Measurements from ENCODE around the gene TEX50.

DNA sequence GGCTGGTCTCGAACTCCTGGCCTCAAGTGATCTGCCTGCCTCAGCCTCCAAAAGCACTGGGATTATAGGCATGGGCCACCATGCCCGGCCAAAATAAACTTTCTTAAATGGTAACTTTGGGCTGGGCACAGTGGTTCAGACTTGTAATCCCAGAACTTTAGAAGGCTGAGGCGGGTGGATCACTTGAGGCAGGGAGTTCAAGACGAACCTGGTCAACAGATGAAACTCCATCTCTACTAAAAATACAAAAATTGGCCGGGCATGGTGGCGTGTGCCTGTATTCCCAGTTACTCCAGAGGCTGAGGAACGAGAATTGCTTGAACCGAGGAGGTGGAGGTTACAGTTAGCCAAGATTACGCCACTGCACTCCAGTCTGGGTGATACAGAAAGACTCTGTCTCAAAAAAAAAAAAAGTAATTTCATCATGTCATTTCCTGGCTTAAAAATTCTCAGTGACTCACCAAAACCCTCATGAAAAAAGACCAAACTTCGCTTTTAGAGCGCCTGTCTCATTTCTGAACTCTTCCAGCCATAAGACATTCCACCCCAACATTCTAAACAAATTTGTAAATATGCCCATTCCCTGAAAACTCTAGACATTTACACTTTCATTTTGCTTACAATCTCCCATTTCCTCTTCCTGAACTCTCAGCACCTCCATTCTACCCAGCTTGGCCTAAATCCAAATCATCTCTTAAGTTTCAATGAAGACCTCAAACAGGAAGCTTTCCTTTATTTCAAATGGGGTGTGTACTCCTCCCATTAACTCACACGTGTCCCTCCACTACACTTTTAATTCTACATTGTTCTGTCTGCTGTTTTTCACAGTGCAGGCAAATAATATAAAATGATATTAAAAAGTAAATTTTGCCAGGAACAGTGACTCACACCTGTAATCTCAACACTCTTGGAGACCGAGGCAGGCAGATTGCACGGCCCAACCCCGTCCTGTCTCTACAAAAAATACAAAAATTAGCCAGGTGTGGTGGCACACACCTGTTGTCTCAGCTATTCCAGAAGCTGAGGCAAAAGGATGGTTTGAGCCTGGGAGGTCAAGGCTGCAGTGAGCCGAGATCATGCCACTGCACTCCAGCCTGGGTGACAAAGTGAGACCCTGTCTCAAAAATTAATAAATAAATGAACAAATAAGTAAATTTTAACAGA lies 50.4 kb upstream of the PRRC2C start:
- RRBS: no CpG with 5 or more reads among the region's 16 CpGs

DNA sequence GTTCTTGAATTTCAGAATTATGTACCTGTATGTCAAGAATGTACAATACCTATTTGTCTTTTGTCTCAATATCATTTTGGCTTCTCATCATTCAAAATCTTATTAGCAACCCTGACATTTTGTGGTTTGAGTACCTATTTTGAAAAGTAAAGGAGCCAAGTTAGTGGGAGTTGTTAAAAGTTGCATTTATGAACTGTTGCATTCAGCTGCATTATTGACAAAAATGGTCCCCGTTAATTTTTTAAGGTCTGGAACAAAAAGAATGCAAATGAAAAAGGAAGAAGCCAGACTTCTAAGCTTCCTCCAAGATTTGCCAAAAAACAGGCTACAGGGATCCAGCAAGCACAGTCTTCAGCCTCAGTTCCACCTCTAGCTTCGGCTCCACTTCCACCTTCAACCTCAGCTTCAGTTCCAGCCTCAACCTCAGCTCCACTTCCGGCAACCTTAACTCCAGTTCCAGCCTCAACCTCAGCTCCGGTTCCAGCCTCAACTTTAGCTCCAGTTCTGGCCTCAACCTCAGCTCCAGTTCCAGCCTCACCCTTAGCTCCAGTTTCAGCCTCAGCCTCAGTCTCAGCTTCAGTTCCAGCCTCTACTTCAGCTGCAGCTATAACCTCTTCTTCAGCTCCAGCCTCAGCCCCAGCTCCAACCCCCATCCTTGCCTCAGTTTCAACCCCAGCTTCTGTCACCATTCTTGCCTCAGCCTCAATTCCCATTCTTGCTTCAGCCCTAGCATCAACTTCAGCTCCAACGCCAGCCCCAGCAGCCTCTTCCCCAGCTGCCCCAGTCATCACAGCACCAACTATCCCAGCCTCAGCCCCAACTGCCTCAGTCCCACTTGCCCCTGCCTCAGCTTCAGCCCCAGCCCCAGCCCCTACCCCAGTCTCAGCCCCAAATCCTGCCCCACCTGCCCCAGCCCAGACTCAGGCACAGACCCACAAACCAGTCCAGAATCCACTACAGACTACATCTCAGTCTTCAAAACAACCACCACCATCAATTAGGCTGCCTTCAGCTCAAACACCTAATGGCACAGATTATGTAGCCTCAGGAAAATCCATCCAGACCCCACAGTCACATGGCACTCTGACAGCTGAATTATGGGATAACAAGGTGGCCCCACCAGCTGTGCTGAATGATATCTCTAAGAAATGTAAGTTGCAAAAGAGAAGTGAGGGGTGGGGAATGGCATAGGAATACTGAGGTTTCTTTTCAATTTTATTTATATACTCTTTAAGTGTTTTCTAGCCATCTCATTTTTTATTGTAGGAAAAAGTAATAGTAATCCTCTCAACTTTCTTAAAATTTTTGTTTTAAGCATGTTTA lies 64.6 kb upstream of the MYOCOS start:
- RRBS: no CpG with 5 or more reads among the region's 5 CpGs

GRCh38 chr1:171560711-171561188 lies 61.3 kb upstream of the MYOCOS start:
- RRBS: no CpG with 5 or more reads among the region's 2 CpGs

DNA sequence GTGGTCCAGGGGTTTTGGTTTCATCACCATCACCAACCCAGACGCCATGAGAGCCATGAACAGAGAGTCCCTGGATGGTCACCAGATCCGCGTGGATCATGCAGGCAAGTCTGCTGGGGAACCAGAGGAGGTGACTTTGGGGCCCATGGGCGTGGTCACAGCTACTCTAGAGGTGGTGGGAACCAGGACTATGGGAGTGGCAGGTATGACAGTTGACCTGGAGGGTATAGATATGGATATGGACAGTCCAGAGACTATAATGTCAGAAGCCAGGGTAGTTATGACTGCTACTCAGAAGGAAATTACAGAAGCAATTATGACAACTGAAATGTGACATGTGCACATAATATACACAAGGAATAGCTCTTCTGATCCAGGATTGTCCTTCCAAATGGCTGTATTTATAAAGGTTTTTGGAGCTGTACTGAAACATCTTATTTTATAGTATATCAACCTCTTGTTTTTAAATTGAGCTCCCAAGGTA lies 19.2 kb upstream of the METTL13 start:
- RRBS: no CpG with 5 or more reads among the region's 4 CpGs

GRCh38 chr1:172136890-172137418 lies 283.5 kb upstream of the C1orf105 start:
- RRBS: no CpG with 5 or more reads among the region's 6 CpGs

GRCh38 chr1:172343399-172343710 lies 77.1 kb upstream of the C1orf105 start:
- RRBS: no CpG with 5 or more reads among the region's 3 CpGs

- RRBS: no CpG with 5 or more reads among the region's 5 CpGs
Measured at GRCh38 chr1:172361043-172361369, 59.5 kb upstream of the C1orf105 start.

DNA sequence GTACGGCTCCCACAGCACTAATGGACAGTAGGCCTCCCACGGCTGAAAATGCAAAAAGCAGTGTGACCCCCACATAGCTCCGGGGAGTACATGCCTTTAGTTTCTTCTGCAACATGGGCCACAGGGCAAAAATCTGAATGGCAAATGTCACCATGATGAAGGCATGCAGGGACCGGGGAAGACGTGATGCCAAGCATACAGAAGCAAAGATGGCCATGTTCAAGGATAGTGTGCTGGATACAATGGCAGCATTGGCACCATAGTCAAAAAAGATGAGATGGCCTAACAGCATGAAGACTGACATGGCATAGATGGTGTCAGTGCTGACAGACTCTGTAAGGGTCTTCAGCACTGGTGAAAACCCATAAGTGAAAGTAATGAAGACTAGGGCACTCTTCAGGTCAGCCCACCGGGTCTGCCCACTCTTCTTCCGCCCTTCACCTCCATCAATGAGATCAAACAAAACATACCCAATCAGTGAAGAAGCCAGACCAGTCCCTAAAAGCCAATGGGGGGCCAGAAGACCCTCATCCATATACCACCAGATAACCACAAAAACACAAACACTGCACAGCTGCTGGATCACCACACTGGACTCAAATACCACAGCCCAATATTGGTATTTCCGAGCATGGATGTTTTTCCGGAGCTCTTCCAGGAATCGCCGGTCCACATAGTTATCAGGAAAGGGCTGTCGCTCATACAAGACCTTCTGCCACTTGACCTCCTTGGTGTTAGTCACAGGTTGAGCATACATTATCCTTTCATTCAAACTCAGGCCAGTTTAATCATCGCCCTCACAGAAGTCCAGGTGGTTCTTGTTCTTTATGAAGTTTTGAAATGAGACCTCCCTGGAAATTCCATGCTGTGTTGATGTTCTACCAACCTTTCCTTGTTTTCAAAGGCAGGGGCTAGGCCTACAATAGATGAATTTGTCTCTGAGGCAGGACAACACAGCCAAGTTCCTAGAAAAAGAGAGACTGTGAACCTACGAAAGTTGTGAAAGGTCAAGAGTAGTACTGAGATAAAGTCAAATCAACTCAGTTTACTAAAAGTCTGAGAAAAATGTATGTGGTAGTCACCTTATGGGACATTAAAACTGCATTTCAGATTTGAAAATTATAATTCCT lies 1.6 kb downstream of the PIGC start:
- RRBS: 99% methylated on average over 2 of the region's 14 CpGs

DNA sequence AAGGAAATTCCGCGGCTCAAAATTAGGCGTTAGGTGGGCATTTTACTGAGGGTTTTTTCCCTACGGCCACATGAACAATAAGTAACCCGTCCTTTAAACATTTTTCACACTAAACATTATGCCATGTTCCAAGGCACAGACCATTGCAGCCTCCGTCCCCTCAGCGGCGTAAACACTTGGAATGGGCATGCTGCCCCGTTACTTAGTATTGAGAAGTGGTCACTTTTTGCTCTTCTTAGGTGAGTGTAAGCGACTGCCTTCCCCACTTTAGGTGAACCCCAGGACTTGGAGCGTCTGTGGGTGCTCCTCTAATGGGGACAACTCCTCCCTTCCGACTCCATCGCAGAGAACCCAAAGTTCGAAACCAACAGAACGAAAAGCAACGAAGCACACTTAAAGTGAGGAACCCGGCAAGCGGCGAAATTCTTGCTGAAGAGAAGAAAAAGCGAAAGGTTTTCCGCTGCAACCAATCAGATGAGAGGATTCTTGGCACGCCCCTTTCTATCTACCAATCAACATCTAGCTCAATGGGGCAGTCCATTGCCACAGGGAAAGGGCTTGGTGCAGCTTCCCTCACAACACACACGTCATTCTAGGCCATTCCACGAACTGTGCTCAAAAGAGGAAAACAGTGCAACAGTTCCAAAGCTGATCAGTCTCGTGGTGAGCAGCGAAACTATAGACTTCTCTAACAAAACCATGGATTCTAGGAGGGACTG lies 792 bp upstream of the SUCO start:
- RRBS: no CpG with 5 or more reads among the region's 26 CpGs

GRCh38 chr1:172894993-172895604 lies 155.6 kb downstream of the TNFSF18 start:
- RRBS: no CpG with 5 or more reads among the region's 10 CpGs

- RRBS: no CpG with 5 or more reads among the region's 5 CpGs
Measured at GRCh38 chr1:172949083-172949622, 101.6 kb downstream of the TNFSF18 start.

DNA sequence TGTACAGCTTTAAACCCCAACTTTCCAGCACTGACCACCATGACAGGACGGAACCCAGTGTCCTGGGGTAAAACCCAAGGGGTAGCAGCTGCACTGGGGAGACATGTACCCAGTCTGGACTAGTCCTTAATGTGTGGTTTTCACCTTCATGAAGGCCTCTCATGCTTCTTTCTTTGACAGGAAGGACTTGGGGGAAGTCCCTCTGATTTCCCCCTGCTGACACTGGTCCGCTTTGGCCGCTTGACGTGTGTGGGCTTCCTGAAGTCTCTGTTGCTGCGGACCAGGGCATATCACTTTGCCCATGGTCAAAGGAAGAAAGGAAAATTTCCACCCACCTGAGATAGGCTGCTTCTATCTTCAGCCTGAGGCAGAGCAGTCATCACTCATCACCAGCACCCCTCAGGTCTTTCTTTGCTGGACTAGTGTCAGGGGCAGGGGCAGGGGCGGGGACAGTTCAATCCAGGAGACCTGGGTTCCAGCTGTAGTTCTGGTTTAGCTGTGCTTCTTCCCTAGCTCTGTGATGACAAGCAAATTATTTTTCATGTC lies 66.2 kb upstream of the PRDX6 start:
- RRBS: no CpG with 5 or more reads among the region's 6 CpGs

GRCh38 chr1:173451806-173452729 lies 25.1 kb upstream of the PRDX6 start:
- RRBS: no CpG with 5 or more reads among the region's 7 CpGs

DNA sequence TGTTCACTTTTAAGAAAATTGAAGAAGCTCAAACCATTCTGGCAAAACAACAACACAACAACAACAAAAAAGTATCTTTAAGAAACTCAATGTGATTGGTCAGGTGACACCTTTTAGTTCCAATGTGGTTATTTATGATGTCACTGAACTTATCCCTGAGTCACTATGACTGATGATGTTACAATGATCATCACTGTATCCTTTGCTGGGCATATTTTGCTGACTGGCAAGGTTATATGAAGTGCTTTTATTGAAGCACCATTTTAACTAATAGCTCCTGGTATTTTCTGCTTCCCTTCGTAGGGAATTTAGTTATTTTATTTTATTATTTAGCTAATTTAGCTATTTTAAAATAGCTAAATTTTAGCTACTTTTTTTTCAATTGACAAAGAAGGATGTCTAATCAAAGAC lies at the start of gene TEX50:
Gene TEX50, plus strand, starts transcription at position 212 of the 411 bp plus-strand sequence.
- RRBS: no CpG with 5 or more reads among the region's 1 CpG

DNA sequence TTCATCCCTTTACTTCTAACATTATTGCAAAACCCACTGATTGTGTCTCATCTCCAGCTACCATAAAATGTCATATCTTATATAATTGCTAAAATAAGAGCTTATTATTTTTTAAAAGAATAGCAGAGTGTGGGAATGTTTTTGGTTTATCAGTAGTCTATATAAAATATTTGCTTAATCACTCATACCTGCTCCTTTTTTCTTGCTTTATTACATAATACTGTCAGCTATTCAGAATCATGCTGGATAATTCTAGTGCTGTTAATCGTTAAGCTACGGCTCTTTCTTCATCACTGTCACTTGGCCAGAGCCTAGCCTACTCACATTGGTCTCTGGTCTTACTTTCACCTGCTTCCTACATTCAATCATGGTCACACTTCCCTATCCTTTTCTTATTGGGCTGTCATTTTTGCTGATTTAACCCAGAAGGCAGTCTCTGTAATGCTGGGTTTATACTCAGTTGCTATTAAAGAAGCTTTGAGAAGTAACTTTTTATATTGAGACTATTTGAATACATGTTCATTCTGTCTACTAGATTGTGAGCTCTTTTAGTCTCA lies 2.4 kb downstream of the KLHL20 start:
- RRBS: no CpG with 5 or more reads among the region's 2 CpGs

- RRBS: no CpG with 5 or more reads among the region's 7 CpGs
Measured at GRCh38 chr1:173859323-173860439, 8.5 kb upstream of the ZBTB37 start.

DNA sequence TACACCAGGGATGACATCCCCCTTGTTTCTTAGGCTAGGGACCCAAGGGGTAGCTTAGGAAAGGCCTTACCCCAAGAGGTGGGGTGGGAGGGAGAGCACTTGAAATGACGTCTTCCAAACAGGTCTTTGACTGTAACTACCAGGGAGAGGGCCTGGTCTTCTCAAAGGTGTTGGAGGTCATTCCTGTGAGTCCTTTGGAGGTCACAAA lies 253 bp downstream of the SERPINC1 start:
- RRBS: no CpG with 5 or more reads among the region's 1 CpG

DNA sequence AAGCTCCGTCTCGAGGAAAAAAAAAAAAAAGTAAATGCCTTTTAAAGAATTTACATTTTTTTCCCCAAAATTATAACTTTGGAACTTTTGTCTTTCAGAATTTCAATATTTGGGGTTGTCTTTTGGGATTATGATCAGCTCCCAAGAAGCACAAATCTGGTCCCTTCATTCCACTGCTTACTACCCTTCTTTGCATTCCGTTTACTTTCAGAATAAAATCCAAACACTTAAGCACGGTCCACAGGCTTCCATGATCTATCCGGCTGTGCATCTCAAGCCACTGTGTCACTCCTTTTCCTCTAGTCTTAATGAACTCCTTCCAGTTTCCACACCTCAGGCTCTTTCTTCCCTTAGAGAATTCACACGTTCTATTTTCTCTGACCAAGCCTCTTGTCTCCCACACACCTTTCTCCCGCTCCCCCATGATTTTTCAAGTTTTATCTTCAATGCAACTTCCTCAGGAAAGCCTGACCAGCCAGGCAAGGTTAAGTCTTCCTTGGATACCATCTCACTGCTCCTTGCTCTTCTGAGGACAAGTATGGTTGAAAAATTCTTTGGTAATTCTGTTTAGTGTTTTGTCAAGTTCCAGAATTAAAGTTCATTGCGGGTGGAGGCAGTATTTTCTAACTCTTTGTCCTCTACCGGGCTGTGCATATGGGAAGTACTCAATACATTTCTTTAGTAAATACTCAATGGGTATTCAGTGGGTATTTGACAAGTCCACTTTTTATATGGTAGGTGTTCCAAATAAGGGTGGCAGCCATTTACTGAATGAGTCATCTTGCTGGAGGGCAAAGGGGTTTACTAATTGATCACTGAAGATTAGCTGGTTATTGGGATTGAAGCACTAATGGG lies 11.6 kb upstream of the SERPINC1 start:
- RRBS: no CpG with 5 or more reads among the region's 9 CpGs

- RRBS: 100% methylated on average over 2 of the region's 7 CpGs
Measured at GRCh38 chr1:173960876-173961294, 43.8 kb upstream of the SERPINC1 start.

All from NB4 (cell line).